Metanephros (tissue), 2 donors: Measurements from ENCODE around the genes HS3ST3A1 and HS3ST3B1.

- RAMPAGE, long total RNA: no peak
These were observed 62.3 kb downstream of the GAS7 start for GRCh38 chr17:10135953-10136735.

DNA sequence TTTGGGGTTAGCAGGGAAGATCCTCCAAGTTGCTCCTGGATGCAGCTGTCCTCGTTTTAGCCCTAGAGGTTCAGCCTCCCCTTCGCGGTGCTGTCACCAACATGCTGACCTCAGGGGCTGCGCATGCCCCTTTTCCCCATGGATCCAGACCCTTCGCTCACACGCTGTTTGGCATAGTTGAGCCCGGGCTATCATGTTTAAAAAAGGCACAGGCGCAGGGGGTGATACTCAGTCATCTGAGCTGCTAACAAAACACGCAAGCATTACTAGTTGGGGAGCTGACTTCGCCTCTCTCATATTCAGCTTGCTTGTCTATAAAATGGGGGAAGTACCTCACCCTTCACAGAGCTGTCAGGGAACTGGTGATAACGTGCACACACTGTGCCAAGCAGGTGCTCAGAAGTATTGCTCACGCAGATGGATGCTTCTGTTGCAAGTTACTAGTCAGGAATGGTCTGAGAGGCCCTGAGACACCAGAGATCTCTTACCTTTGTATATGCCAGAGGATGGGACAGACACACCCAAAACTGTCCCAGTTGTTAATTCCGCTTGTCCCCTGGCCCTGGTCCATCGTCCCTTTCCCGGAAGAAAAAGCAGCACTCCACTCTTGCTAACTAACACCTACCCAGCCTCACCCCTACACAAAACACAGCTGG is 2.3 kb downstream of the GAS7 start:
- RAMPAGE, long total RNA: no peak

DNA sequence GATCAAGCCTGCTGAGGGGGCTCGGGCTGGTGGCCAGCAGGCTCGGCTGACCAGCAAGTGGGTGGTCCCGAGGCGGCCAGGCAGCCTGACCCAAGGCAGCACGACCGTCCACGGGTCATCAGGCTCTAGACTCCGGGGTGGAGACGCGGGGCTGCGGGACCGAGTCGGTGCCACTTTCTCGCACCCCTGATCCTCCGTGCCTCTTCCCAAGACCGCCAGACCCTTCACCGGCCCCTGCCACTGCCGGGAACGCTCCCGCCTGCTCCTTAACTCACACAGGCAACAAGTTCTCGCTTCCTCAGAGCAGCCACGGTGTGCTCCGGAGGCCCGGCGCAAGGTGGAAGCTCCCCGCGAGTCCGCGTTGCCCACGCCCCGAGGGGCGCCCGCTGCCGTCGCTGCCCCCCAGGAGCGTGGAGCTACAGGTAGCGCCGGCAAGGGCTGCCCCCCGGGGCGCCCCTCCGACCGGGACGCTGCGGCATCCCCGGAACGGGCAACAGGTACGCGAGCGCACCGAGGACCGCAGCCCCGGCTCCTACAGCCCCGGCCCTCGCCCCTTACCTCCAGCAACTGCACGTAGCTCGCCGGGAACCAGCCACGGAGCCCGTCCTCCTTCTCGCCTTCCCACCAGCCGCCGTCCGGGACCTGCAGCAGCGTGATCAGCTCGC is 624 bp downstream of the GAS7 start:
- RAMPAGE, long total RNA: no peak

- RAMPAGE, long total RNA: no peak
These were observed 14.0 kb downstream of the TMEM238L start for GRCh38 chr17:10789767-10790434.

DNA sequence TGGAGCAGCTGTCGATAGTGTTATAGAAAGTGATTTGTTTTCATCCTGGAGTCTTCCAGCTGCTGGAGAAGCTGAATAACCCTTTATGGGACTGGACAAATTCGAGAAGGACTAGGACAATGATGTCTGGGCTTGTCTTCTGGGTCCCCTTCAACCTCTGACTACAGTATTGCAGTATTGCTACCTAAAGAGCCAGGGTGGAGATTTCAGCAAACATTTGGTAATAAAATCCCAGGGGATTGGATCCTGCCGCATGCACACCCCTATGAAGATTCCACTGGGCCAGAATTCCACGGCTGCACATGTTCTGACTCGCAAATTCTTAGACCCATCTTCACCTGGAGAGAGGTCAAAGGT is 93.5 kb upstream of the PIRT start:
- RAMPAGE, long total RNA: no peak

- RAMPAGE, long total RNA: no peak
These were observed 20.9 kb downstream of the ZNF18 start for GRCh38 chr17:11976281-11976944.

DNA sequence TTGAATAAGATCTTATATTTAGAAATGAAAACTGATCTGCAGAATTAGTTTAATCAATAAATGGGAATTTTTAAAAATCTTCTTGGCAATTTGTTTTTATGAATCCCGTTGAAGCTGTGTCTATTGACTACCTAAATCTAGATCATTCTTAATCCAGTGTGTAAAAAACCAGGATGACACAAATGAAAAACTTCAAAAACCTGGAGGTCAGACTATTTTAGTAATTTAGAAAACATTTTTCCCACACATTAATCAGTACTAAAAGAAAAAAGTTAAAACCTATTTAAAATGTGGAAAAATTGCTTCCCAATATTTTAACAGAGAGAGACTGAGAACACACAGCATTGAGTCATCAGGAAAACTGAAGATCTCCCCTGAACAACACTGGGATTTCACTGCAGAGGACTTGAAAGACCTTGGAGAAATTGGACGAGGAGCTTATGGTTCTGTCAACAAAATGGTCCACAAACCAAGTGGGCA is 60.4 kb downstream of the MAP2K4 start:
- RAMPAGE, long total RNA: no peak

DNA sequence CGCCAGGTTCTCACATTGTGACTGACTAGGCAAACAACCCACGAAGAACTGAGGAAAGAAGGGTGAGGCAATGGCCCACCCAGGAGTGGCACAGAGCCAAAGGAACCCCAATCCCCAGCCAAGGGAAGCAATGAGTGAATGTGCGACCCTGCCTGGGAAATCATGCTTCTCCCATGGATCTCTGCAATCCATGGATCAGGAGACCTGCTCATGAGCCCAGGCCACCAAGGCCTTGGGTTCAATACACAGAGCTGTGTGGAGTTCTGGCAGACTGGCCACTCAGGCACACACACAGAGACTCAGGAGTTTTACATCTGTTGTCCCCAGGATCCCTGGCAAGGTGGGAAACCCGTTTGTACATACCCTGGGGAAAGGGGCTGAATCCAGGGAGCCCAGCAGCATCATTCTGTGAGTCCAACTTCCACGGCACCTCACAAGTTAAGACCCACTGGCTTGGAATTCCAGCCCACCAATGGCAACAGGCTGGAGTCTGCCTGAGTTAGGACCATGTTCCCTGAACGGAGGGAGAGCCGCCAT is 129.6 kb downstream of the MAP2K4 start:
- RAMPAGE, long total RNA: no peak

GRCh38 chr17:12438976-12439391 is 226.7 kb upstream of the MYOCD start:
- RAMPAGE, long total RNA: no peak

GRCh38 chr17:12744128-12744764 is 45.1 kb upstream of the ARHGAP44 start:
- RAMPAGE, long total RNA: no peak

- RAMPAGE, long total RNA: no peak
These were observed 41.8 kb downstream of the ARHGAP44 start for GRCh38 chr17:12831178-12831432.

GRCh38 chr17:13223074-13223616 is 205.3 kb upstream of the ELAC2 start:
- RAMPAGE, long total RNA: no peak

GRCh38 chr17:13353497-13353918 is 248.2 kb downstream of the HS3ST3A1 start:
- RAMPAGE, long total RNA: no peak

DNA sequence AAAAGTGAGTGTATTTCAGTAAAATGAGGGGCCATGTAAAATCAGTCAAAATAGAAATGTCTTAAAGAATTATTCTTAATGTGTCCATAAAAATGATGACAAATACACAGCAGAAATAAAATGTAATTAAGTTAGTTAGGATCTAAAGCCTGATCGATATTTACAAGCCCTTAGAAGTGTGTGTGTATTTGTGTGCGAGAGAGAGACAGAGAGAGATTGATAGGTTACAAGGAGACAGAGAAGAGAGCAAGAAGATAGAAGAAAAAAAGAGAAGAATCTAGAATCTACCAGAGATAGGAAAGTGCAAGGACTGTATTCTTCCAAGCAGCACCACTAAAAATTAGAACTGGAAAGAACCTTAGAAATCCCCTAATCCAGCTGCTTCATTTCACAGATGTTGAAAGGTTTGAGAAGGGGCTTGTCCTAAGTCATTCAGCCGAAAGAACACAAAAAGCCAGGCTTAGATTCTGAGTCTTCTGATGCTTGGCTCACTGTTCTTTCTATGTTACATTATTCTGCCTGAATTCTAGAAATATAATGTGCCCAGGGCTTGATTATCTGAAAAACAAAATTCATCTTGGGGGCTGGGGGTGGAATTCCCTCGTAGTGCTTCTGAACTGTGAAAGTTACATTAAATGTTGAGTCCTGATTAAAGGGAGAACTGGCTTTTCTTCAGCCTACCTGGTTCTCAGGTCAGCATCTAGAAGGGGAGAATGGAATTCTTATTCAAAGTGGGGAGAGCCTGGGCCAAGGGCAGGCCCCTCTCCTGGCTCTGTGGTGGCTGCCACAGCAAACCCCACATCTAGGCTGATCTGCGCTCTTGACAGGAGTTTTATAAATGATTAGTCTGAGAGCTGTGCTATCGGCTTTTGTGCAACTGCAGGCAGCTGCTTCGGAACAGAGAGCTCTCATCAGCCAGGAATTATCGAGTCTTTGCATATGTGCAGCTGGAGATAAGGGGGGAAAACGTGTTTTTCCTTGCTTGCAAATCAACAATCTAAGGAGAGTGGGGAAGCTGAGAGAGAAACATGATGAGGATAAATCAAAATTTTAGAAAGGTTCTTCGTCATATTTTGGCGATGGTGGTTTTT is 92.0 kb downstream of the HS3ST3A1 start:
- RAMPAGE, long total RNA: no peak

DNA sequence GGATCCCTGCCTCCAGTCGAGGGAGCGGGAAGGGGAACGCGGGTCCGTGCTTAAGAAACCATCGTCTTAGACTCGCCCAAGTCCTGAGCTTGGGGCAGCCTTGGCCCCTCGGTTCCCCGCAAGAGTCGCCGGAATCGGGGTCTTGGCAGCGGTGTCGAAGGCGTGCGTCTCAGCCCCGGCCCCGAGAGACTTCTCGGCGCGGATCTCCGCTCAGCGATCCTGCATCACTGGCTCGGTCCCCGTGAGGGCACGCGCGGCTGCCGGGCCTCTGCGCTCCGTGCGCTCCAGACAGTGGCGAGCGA is 453 bp downstream of the HS3ST3A1 start:
- RAMPAGE, long total RNA: no peak

GRCh38 chr17:13601627-13602654 is at the start of gene HS3ST3A1:
Gene HS3ST3A1, minus strand, starts transcription at chr17:13601929.
- RAMPAGE, long total RNA: no peak

DNA sequence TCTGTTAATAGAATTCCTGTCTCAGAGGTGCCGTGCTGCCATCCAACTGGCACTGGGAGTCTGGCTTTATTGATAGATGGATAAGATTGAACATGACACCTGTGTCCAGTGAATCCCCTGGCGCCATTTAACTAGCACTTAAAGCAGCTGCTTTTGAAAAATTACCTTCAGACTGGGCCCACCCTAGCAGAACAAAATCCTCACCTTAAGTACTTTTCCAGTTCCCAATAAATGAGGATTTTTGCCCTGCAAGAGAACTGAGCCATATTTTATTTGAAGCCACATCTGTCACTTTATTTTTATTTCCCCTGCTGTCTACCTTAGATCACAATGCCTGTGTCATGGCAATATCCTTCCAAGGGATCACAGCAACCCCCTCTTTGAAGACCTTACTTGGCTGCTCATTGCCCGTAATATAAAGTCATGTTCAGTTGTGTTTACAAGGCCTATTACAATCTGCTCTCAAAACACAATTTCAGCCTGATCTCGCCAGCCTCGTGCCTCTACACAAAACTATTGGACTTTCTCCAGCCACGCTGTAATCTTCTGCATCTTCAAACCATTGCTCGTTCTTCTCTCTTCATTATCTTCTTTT is 172.7 kb upstream of the COX10 start:
- RAMPAGE, long total RNA: no peak

GRCh38 chr17:14006435-14006943 is 62.8 kb upstream of the COX10 start:
- RAMPAGE, long total RNA: no peak

DNA sequence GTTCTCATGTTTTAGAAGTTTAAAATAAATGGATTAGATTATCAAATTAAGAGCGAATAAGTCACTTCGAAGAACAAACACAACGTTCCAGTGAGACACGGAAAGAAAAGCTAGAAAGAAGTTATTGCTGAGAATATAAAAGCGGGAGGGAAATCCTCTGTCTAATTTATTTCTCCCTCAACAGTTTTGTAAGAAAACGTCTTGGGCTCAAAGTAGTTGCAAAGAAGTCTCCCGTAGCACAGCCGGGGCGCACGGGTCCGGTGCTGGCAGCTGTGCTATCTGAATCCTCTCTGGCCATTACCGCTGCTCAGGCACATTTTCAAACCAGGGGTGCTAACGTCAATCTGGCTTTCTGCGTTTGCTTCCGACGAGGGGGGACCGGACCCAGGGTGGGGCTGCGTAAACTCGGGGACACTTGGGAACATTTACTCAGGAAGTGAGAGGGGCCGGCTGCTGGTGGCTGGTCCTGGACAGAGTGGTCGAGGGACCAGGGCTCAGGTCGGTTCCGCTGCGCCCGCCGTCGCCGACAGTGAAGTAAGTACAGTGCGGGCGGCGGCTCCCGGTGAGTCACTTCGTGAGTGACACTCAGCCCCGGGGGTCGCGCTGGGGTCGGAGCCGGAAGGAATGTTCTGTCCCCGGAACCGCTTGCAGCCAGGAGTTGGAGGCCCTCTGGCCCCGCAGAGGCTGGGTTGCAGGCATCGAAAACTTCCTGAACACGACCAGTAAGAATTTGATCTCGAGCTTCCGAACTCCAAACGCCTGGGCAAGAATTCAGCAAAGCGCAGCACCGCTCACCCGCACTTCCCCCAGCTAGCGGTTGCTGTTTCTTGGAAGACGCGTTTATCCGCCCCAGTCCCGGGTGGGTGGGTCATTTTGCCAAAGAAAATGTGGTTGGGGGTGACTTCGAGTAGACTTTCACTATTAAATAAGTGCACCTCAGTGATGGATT is 1.5 kb upstream of the HS3ST3B1 start:
- RAMPAGE, long total RNA: no peak

DNA sequence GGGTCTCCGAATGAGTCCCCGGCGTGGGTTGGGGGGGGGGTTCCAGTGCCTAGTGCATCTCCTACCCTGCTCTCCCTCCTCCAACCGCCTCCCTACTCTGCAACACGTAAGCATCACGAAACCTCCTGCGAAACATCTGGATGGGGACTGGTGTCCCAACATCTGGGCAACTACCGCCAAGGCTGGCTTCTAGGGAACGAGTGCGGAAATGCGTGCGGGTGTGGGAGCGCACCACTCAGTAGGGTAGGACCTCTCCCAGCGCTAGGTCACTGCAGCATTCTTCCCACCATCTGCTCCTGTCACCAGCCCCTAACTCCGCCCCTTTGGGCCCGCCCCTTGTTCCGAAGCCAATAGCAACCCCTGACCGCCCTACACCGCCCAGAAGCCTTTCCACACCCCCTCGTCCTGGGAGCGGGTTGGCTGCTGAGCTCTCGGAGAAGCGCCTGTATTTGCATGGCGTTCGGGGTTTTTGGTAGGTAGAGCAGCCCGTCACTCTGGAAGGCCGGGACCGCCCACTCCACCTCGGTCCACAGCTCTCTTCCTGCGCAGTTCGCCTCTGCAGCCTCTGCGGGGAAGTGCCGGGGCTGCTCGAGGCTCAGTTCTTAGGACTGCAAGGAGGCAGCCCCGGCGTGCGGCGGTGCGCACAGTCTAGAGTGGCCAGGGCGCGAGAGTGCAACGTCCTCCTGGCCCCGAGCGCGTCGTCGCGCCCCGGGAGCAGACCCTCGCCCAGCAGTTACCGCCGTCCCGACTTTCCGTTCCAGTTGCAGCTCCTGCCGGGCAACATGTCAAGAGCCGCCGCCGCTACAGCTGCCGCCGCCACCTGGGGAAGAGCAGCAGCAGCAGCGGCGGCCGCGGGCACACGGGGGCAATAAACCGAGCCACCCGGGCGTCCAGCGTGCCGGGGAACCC is at the start of gene HS3ST3B1:
Gene HS3ST3B1 (plus strand): TSS at position 546 of the 909 bp plus-strand sequence.
- RAMPAGE, long total RNA: no peak